ENCODE measurements around a stretch of chr6.

DNA sequence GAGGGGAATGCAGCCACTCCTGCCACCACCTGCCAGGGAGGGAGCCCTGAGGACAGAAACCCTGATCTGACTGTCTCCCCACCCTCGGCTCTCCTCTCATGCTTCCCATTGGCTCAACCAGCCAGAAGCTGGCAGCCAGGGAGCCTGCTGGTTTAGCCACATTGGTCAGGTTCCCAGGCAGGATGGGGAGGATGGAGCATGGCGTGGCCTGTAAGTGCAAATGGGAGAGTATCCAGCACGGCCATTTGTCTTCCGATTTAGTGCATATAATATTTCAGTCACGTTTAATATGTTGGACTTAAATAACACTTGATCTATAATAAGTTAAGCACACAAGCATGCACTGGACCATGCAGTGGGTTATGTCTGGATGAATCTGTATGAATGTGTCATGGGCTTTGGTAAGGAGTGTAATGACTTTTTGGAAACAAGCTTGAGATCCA lies 12.7 kb downstream of the TREM1 start:
- PRO-cap = no peak

- PRO-cap = no peak
Measured at GRCh38 chr6:41277597-41278021, 8.9 kb downstream of the TREM1 start.

DNA sequence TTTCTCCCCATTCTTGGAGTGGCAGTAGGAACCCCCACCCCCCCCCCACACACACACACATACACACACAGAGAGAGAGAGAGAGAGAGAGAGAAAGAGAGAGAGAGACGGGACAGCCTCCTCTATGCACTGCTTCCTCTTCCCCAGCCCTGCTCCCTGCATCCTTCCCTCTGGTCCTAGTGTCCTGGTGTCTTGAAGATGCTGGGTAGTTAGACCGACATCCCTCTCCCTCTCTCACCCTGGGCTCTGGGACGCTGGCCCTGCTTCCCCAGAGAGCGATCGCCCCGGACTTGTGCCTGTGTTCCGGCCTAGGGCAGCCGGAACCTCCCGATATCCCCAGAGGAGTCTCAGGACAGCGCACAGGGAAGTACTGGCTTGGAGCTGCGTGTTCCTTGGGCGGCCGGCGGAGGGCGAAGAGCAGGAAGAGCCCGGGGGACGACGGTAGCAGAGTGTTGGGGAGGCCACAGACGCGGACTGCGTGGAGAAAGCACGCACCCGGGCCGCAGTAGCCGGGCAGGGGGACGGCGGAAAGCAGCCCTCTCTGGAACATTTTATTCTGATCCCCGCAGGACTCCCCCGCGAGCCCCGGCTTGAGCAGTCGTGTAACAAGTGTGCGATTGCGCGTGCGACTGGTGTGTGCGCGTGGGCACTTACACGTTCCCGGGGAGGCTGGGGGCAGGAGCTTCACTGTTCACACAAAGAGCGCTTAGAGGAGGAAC lies 36.0 kb downstream of the NCR2 start:
- PRO-cap = no peak

DNA sequence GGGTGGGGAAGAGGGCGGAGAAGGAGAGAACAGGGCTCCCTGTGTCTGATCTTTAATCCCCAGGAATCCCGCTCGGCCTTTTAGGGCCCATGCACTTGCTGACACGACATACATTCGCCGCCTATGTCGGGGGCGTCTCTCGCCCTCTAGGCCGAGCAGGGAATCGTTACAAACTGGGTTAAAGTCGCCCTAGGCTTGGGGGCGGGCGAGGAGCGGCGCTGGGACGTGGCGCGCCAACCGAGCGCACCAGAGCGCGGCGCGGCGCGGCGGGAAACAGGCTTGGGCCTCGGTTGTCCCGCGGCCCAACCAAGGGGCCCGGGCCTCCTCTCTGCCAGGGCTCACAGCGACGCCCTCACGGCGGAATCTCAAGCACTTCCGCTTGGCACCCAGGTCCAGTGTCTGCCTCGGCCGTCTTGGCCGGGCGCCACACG lies 71.3 kb downstream of the NCR2 start:
- PRO-cap = no peak

DNA sequence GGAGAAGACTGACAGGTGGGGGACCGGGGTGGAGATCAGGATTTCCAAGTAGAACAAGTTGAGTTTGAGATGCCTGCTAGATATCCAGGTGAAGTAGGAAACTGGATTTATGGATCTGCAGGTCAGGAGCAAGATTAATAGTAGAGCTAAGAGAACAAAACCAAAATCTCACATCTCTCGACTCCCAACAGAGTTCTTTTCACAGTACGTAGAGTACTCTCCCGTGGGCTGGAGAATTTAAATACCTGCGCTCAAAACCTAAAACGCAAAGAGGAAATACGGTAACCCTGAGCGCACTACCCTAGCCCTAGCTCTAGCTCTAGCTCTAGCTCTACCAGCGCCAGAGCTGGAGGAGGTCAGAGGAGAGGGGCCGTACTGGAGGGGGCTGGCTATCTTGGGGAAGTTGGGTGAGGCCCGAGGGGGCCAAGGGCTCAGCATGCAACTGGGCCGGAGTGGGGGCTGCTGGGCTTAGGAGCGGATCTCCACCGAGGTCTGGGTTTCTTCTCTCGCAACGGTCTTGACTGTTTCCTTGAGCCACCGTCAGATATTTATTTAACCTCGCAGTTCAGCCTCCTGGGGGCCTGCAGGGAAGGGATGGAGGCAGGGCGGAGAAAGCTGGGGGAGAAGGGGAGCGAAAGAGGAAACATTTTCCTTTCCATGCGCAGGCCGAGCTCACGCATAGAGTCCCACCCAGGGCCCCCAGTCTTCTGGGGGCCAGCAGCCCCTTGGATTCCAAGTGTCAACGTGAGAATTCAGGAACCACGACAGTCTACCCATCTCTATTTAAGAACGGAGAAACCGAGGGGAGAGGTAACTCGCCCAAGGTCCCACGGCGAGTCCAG lies 91.0 kb downstream of the NCR2 start:
- PRO-cap = no peak

DNA sequence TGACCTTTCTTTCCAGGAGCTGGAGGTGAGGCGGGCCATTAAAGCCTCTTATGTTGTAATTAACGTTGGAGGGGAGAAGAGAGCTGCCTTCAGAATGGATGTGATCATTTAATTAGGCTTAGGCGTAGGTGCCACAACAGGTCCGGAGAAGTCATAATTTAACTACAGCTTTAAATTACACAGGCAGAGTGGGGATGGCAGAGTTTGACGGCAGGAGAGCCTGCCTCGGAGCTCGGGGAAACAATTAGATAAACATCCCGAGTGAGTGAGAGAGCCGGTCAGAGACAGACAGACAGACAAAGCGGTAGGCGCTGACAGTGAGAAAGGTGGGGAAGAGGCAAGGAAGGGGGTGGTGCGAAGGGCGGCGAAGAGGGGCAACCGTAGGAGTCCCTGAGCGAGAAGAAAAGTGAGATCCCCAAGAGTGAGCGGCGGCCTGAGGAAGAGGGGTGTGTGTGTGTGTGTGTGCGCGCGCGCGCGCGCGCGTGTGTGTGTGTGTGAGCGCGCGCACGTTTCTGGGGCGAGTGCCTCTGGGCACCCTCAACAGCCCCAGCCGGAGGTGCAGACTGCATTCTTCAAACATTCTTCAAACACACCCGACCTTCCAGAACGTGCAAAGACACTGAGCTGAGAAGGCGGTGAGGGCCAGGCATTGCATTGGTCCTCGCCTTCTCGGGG lies 76.4 kb upstream of the FOXP4 start:
- PRO-cap = no peak

GRCh38 chr6:41531669-41532199 lies 14.4 kb upstream of the FOXP4 start:
- PRO-cap = no peak

DNA sequence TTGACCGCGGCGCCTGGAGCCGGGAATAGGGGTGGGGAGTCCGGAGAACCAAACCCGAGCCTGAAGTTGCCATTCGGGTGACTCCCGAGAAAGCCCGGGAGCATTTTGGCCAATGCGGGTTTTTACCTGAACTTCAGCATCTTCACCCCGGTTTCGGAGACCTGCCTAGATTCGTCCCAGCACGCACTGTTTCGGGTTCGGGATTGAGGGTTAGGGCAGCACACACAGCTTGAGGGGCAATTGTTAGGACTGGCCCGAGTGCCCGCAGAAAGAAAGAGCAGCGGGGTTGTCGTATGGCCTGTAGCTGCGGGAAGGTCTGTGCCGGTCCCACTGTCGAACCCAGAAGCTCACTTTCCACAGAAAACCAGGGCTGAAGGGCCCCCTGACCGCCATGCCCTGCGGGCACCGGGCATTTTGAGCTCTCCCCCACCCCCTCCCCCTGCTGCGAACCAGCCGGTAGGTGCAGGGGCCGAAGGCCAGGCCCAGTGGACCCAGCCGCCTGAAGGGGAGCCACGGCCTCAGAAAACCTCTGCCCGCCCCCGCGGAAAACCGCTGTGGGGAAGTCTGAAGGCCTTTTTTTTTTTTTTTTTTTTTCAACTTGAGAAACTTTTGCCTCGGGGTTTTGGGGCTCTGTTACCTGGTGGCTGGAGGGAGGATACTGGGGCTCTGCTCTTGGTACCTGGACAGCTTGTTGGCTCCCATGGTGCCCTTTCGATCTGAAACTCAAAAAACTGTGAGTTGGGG lies 2.2 kb downstream of the FOXP4 start:
- PRO-cap = no peak

DNA sequence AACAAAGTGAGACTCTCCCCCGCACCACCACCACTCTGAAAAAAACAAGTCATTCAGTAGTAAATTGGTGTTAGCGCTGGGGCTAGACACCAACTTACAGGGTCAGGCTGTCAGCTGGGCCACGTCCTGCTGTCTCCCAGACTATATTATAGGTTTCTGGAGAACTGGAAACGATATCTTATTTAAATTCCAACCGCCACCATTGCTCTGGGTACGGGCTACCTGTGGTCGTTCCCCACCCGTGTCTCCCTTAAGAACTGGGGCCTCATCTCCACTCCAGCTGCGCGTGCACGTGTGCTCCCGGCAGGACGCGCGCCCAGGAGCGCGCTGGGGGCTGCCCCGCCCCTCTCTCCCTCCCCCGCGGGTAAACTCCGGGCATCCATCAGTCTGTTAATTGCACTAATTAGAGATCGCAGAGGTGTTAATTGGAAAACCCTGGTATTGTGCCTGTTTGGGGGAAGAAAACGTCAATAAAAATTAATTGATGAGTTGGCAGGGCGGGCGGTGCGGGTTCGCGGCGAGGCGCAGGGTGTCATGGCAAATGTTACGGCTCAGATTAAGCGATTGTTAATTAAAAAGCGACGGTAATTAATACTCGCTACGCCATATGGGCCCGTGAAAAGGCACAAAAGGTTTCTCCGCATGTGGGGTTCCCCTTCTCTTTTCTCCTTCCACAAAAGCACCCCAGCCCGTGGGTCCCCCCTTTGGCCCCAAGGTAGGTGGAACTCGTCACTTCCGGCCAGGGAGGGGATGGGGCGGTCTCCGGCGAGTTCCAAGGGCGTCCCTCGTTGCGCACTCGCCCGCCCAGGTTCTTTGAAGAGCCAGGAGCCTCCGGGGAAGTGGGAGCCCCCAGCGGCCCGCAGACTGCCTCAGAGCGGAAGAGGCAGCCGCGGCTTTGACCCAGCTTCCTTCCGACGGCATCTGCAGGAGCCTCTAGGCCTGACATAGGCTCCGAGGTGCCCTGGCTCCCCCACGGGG lies 14.4 kb downstream of the FOXP4 start:
- PRO-cap = bidirectional peak, plus-strand start at position 816 of the sequence, minus-strand start at position 806 of the sequence

- PRO-cap = no peak
Measured at GRCh38 chr6:41585372-41585796, 39.2 kb downstream of the FOXP4 start.

DNA sequence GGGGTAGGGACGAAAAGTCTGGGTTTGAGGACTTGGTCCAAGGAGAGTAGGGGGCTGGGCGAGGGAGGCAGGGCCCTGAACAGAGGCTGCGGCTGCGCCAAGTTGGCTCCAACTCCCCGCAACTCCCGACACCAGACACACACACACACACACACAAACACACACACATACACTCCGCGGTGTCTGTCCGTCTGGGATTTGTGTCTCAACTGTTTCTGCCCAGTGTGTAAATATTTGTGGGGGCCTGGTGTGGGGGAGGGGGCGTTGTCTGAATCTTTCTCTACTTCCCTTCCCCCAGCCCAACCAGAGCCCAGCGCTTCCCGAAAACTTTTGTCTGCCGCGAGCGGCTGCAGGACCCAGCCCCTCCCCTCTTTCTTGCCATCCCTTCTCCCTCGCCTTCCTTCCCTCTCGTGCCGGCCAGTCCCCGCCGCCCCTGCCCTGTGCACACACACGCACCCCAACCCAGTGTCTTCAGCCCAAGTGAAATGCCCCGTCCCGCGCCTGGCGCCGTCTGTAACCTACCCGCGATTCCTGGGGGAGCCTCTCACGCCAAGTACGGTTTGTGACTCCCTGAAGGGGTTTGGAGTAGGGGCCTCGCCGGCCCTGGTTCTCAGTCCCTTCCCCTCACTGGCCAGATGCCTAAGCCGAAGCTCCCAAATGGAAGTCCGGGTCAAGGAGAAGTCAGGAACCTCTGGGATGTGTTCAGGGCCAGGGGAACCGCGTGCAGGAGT lies 840 bp downstream of the MDFI start:
- PRO-cap = bidirectional peak, plus-strand start at position 420 of the sequence, minus-strand start at position 207 of the sequence

- PRO-cap = no peak
Measured at GRCh38 chr6:41655812-41656178, 17.5 kb downstream of the MDFI start.

DNA sequence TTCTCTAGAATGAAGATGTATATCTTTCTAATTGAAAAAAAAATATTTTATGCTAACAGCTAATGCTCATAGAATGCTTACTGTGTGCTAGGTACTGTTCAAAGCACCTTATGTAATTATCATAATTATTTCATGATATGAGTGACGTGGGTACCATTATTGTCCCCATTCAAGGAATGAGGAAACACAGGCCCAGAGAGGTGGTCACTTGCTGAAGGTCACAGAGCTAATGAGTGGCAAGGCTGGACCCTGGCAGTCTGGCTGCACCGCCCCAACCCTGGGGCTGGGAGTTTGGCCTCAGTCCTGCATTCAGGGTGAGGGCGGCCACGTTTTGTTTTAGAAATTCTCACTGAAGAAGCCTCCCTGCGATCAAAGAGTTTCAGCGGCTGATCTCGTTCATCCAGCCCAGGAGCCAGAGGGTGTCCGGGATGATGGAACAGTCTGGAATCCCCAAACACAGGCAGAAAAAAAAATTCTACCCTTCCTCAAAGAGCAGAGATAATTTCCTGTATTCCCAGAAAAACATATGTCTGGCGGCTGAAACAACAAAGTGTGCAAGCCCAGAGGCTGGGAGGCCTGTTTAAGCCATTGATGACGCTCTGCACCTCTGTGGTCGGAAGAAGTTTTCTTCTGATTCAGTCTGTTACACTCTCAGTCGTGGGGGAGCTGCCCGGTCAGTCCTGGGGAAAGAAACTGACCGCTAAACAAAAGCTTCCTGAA lies 37.2 kb downstream of the TFEB start:
- PRO-cap = no peak

DNA sequence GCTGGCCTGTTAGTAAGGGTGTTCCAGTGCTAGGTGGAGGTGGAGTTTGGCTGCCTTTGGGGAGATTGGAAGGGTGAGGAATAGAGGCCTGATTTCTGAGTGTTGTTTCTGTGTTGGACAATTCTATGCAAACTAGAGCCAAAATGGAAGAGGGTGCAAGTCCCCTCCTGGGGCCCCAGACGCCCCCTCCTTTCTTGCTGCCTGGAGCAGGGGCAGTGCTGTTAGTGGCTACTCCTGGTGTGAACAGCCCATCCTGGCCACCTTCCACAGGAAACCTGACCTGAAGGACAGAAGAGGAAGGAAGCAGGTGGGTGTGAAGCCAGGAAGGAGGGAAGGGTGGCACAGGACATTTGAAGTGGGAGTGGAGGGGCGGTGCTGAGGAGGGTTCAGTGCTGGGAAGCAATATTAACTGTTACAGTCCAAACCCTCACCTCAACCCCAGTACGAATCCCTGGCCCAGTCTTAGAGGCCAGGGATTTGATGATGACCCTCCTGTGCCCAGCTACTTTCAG lies 688 bp downstream of the PRICKLE4 start:
- PRO-cap = no peak

DNA sequence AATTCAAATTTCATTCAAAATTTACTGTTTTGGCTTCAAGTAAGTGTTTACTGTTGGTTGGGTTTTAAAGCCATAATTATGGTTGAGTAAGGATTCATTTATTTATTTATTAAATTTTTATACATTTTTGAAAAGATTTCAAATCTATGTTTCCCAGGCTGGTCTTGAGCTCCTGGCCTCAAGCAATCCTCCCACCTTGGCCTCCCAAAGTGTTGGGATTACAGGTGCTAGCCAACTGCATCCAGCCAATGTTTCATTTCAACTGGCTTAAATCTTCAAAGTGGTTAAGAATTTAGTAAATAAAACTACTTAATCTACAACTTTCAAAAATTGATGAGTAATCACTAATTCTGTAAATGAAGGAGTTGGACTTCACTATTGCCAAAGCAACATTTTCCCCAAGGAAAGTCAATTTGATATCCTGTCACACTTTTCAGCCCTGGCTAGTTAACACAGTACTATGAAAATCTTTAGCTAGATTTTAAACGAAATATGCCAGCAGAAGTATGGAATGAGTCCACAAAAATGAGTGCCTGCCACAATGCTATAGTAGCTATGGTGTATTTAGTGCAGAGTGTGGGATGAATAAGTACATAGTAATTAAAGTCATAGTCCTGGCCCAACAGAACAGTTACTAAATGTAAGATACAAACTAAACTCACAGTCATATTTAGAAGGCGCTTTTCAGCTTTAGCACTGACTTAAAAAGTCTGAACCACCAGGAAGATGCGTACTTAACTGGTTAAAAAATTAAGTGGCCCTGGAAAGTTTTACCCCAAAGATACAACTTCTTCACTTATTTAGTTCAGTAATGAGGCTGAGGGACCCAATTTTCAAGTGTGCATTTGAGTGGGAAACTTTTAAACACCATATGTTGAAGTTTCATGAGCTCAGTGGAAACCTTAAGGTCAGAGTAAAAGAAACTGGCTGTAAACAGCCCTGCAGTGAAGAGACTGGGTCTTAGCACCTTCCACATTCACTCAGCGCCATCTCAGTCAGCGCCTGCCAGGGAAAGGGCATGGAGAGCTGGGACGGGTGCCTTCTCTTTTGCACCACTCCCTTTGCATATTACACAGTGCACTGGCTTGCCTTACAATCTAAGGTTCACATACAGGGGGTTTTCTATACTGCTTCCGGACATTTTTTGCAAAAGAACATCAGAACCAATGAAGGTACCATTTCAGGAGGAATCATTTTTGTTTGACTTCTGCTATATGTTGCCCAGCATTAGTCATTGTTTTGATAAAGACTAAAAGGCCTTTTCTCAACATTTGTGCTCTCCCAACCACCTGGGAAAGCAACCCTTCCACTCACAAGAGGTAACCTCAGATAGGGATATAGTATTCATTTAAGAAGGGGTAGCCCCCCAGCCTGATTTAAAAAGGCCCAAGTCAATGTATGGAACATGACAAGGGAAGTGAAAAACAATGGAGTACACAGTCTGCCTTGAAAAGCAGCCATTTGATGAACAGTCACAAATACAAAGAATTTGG lies 4.2 kb downstream of the TOMM6 start:
- PRO-cap = no peak

DNA sequence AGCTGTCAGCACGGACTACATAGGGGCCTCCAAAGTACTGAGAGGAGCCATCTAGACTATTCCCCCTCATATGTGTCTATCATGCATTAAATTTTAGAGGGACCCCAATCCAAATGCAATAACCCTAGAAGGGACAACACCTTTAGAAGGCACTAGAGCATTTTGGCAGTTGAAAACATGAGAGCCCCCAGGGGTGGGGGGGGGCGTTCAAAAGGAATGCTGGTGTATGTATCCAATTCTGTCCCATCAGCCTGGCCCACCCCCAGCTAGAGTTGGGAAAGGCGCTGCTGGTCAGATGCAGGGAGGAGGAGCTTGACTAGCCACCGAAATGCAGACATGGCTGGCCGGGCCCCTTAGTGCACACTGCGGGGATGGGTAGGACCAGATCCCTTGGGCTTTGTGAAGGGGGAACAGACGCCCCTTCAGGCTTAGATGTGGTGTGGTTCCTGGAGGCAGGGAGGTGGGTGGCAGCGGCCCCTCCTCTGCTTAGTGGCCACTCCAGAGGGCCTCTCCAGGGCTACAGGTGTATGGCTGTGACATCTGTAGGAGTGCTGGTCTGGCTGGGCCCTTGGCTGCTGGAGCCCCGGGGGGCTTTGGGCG lies 6.1 kb downstream of the CCND3 start:
- PRO-cap = no peak

GRCh38 chr6:41940000-41940170 lies 1.7 kb downstream of the CCND3 start:
- PRO-cap = no peak

GRCh38 chr6:41953289-41953845 lies 11.8 kb upstream of the CCND3 start:
- PRO-cap = no peak

GRCh38 chr6:41967021-41967377 lies 25.4 kb upstream of the CCND3 start:
- PRO-cap = no peak

DNA sequence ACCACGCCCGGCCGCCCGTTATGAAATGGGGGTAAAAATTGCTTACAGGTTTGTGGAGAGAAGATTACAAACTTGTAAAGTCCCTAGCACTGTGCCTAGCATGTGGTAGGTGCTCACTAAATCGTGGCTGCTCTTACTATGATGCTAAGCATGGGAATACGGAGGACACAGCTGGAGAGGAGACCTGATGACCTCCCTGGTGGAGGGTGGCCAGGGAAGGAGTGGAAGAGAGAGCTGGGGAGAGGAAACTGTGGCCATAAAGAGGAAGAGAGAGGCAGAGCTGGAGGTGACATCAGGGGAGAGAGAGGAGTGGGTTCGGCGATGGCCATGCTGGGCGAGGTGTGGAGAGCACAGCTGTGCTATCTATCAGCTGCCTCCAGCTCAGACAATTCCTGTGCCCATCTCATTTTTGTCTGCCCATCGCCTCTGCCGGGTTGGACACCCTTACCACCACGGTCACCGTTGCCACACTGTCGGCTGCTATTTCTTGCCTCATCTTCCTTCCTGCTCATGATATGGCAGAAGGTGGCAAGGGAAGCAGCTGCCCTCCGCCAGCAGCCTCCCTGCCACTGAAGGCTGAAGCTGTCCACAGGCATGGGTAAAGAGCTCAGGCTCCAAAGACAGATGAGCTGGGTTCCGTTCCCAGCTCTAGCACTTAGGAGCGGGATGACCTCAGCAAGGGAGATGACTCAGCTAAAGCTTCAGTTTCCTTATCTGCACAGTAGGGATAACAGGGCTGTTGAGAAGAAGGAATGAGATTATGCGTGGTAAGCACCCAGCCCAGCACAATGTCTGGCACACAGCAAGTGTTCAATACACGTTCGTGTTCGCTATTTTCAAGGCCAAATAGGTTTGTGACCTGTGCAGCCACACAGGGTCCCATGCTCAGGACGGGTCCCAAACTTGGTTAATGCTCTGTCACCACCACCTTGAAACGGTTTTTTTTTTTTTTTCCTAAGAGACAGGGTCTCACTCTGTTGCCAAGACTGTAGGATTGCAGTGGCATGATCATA lies 22.0 kb upstream of the TAF8 start:
- PRO-cap = no peak